Measurements from ENCODE around the genes FUNDC1 and ZNF41.

DNA sequence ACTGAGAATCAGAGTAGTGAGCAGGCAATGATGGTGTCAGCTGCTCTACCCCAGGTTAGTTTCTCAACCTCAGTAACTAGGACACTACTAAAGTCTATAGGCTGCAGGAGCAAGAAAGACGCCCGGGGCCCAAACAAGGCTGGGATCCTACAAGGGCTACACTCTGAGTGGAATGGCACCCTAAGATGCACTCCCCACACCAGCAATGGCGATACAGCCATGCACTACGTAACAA, 23.5 kb upstream of the EFHC2 start:
- PRO-cap, 3 experiments, result no peak in any of the 3 experiments
- RAMPAGE, long total RNA, 4 experiments, result no peak in any of the 4 experiments
- RRBS, result no CpG with 5 or more reads among the region's 4 CpGs

DNA sequence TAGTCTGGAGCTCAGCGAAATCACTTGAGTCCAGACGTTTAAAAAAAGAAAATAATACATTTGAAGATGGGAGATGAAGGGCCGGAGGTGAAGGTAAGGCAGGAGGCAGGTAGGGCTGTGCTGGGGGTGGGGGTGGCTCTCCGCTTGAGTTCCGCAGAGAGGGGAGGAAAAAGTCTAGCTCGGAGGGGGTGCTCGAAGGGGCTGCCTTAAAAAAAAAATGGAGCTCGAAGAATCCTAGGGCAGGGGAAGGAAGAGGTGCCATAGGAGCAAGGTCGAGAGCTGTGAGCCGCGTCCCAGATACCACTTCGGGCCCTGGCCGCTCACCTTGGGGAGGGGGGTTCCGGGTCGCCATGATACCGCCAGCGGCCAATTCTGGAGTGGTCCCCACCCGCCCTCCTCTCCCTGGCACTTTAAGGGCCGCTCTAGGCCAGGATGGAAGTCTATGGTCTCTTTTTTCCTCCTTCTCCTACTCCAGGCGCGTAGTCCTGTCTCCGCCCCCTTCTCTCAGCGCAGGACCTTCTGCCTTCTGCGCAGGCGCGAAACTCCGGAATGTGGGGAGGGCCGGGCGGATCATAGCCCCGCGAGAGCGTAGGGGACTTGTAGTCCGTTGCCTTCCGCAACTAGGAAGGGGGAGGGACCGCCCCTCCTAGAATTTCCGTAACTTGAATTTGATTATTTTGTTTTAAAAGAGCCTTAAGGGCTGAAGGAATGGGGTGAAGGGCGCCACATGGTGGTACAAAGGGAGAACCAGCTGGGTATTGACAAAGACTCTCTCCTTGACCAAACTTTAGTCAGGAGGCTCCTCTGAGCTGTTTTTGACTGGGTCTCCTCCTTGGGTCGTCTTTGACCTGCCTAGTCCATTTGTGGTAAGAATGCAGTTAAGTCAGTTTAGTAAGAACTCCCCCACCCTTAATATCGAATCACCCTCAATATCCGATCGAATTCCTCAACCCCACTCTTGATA, at the start of gene FUNDC1:
TSS of gene FUNDC1 (minus strand) at position 379 of the 964 bp plus-strand sequence.
- PRO-cap, 3 experiments, result peak in 3 of 3 experiments; most common plus-strand start position 558 of the sequence (in 2); most common minus-strand start position 444 of the sequence (in 2)
- RAMPAGE, long total RNA, 4 experiments, result start-site peak on the minus strand in 4 of 4 experiments, centred at positions 369 to 497 of the sequence, 40 to 650 reads per replicate
- RRBS, result no CpG with 5 or more reads among the region's 41 CpGs

- PRO-cap, 3 experiments, result peak in 2 of 3 experiments; most common minus-strand start chrX:44874636 (in 1)
- RAMPAGE, long total RNA, 4 experiments, result no peak in any of the 4 experiments
- RRBS, result no CpG with 5 or more reads among the region's 14 CpGs
Observed at GRCh38 chrX:44874365-44875097, 1.5 kb downstream of the KDM6A start.

- PRO-cap, 3 experiments, result no peak in any of the 3 experiments
- RAMPAGE, long total RNA, 4 experiments, result no peak in any of the 4 experiments
- RRBS, result no CpG with 5 or more reads among the region's 3 CpGs
Observed at GRCh38 chrX:44927195-44927955, 54.4 kb downstream of the KDM6A start.

DNA sequence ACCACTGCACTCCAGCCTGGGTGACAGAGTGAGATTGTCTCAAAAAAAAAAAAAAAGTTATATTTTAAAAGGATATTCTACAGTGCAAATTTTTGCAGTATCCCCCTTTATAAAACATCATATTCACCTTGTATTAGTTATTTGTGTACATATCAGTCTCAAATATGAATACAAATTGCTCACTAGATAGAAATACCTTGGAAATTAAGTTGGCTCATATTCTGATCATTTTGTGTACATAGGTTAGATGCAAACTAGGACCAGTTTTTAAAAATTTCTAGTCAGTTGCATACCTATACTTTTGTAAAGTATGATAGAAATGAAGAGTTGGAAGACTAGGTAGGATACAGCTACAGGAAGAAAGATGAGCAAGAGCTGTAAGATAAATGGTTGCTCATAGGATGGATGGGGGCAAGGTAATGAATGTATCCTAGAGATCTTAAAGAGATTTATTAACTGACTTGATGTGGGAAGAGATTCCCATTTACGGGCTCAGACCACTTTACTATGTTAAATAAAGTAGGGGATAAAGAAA, 156.6 kb downstream of the KDM6A start:
- PRO-cap, 3 experiments, result no peak in any of the 3 experiments
- RAMPAGE, long total RNA, 4 experiments, result no peak in any of the 4 experiments
- RRBS, result no CpG with 5 or more reads among the region's 1 CpG

GRCh38 chrX:45781863-45782352, 581.2 kb upstream of the DIPK2B start:
- PRO-cap, 3 experiments, result no peak in any of the 3 experiments
- RAMPAGE, long total RNA, 4 experiments, result no peak in any of the 4 experiments
- RRBS, result no CpG with 5 or more reads among the region's 2 CpGs

DNA sequence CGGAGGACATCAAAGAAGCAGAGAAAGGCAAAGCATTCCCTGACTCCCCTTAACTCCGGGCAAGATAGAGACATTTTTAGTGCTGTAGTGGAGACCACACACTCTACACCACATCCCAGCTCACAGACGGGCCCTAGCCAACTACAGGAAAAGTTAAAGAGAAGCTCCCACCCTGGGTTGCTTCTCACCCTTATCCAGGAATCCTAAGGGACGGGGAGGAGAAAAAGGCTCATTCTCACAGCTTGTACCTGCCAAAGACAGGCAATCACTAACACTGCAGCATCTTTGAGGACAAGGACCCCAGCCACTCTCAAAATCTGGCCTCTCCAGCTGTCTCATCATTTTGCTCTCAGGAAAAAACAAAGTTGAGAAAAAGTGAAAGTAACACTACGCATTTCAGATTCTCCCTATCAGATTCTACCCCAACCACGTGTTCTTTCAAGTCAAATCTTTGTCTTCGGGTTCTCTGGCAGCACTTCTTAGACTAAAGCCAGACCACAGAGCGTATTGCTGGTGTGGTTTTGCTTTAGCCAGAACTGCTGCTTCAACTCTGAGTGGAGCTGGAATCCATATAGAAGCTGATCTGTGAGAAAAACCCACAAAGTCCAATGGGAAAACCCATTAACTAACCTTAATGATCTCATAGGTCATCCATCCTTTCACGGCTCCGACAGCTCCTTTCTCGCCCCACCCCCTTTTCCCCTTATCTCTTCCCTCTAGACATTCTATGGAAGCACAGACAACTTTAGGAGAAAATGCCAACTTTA, 605.9 kb upstream of the DIPK2B start:
- PRO-cap, 3 experiments, result peak in 2 of 3 experiments; most common plus-strand start position 482 of the sequence (in 2); most common minus-strand start position 351 of the sequence (in 2)
- RAMPAGE, long total RNA, 4 experiments, result no peak in any of the 4 experiments
- RRBS, result no CpG with 5 or more reads among the region's 11 CpGs

GRCh38 chrX:45851074-45851787, 595.9 kb upstream of the KRBOX4 start:
- PRO-cap, 3 experiments, result no peak in any of the 3 experiments
- RAMPAGE, long total RNA, 4 experiments, result no peak in any of the 4 experiments
- RRBS, result 23% methylated on average over 16 of the region's 72 CpGs

- PRO-cap, 3 experiments, result no peak in any of the 3 experiments
- RAMPAGE, long total RNA, 4 experiments, result no peak in any of the 4 experiments
- RRBS, result no CpG with 5 or more reads among the region's 4 CpGs
Observed at GRCh38 chrX:46179991-46180542, 267.0 kb upstream of the KRBOX4 start.

DNA sequence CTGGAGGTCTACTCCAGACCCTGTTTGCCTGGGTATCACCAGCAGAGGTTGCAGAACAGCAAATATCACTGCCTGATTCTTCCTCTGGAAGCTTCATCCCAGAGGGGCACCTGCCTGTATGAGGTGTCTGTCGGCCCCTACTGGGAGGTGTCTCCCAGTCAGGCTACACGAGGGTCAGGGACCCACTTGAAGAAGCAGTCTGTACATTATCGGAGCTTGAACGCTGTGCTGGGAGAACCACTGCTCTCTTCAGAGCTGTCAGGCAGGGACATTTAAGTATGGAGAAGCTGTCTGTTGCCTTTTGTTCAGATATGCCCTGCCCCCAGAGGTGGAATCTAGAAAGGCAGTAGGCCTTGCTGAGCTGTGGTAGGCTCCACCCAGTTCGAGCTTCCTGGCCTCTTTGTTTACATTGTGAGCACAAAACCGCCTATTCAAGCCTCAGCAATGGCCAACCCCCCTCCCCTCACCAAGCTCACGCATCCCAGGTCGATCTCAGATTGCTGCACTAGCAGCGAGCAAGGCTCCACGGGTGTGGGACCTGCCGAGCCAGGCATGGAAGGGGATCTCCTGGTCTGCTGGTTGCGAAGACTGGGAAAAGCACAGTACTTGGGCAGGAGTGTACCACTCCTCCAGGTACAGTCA, 38.7 kb downstream of the KRBOX4 start:
- PRO-cap, 3 experiments, result no peak in any of the 3 experiments
- RAMPAGE, long total RNA, 4 experiments, result no peak in any of the 4 experiments
- RRBS, result no CpG with 5 or more reads among the region's 12 CpGs

- PRO-cap, 3 experiments, result peak in 3 of 3 experiments; most common minus-strand start chrX:46574867 (in 3)
- RAMPAGE, long total RNA, 4 experiments, result no peak in any of the 4 experiments
- RRBS, result 30% methylated on average over 45 of the region's 129 CpGs
Observed at GRCh38 chrX:46574481-46575479, 1.2 kb downstream of the CHST7 start.

- PRO-cap, 3 experiments, result peak in 1 of 3 experiments; most common plus-strand start chrX:46914000 (in 1); most common minus-strand start chrX:46913925 (in 1)
- RAMPAGE, long total RNA, 4 experiments, result no peak in any of the 4 experiments
- RRBS, result no CpG with 5 or more reads among the region's 17 CpGs
Observed at GRCh38 chrX:46913545-46914078, 1.4 kb downstream of the JADE3 start.

- PRO-cap, 3 experiments, result no peak in any of the 3 experiments
- RAMPAGE, long total RNA, 4 experiments, result no peak in any of the 4 experiments
- RRBS, result no CpG with 5 or more reads among the region's 8 CpGs
Observed at GRCh38 chrX:47209396-47209857, 9.1 kb upstream of the CDK16 start.

- PRO-cap, 3 experiments, result no peak in any of the 3 experiments
- RAMPAGE, long total RNA, 4 experiments, result no peak in any of the 4 experiments
- RRBS, result no CpG with 5 or more reads among the region's 8 CpGs
Observed at GRCh38 chrX:47209883-47210306, 8.6 kb upstream of the CDK16 start.

DNA sequence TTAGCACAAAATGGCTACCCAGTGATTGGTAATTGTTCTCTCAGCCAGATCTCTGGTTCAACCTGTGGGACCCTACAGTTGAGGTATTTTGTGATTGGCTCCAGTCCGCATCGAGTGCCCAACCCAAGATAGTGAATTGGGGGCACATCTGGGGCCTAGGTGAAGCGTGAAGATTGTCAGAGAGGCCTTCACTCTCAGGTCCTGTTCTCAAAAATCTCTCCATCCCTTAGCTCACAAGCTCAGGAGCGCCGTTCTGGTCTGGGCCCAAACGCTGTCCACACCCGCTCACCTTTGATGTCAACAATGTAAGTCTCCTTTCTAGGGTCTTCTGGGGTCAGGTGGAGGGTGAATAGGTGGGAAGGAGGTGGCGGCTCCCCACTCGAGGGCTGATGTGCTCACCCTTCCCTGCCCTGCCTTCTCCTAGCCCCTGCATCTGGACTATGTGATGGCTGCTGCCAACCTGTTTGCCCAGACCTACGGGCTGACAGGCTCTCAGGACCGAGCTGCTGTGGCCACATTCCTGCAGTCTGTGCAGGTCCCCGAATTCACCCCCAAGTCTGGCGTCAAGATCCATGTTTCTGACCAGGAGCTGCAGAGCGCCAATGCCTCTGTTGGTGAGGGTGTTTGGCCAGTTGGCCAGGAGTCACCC, 7.7 kb upstream of the CDK16 start:
- PRO-cap, 3 experiments, result no peak in any of the 3 experiments
- RAMPAGE, long total RNA, 4 experiments, result no peak in any of the 4 experiments
- RRBS, result no CpG with 5 or more reads among the region's 14 CpGs

DNA sequence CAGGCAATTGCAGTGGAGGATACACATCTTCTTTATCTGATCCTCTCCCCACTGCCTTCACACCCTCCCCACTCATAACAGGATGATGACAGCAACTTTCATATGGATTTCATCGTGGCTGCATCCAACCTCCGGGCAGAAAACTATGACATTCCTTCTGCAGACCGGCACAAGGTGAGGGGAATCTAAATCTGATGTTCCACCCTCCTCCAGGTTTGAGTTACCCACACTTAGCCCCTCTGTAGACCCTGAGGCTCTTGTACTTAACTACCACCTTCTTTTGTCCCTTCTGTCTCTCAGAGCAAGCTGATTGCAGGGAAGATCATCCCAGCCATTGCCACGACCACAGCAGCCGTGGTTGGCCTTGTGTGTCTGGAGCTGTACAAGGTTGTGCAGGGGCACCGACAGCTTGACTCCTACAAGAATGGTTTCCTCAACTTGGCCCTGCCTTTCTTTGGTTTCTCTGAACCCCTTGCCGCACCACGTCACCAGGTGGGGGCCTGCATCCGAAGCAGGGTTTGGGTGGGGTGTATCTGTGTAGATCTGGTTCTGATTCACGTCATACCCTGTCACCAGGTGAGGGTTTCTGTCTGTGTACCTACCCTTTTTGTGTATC, 5.7 kb upstream of the CDK16 start:
- PRO-cap, 3 experiments, result no peak in any of the 3 experiments
- RAMPAGE, long total RNA, 4 experiments, result start-site peak on the plus strand in 1 of 4 experiments, centred at position 127 of the sequence, 83 reads per replicate
- RRBS, result no CpG with 5 or more reads among the region's 10 CpGs

DNA sequence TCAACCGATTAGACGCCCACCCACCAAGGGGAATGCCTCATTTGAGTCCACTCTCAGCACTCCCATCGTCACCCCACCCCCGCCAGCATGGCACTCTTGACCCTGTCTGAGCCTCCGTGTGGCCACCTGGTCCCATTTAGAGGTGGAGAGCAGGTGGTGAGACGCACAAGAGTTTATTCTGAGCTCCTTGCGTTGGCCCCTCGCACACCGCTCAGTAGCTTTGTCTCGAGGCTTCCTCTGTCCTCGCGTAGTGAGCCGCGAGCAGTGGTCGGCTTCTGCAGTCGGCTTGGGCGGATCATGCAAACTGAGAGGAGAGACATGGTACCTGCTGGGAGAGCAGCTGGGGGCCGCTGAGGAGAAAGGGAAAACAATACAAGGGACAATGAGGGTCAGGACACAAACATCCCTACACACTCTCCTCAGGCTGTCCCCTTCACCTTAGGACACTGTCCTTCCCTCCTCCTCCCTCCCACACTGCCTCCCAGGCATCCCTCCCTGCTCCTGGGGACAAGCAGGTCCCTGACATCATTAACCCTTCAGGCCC, 48.3 kb upstream of the ZNF157 start:
- PRO-cap, 3 experiments, result no peak in any of the 3 experiments
- RAMPAGE, long total RNA, 4 experiments, result no peak in any of the 4 experiments
- RRBS, result no CpG with 5 or more reads among the region's 18 CpGs

- PRO-cap, 3 experiments, result peak in 3 of 3 experiments; most common plus-strand start chrX:47482654 (in 3); most common minus-strand start chrX:47482596 (in 3)
- RAMPAGE, long total RNA, 4 experiments, result start-site peak on the plus strand in 2 of 4 experiments, at chrX:47482644-47482713 at its widest, 26 to 35 reads per replicate; start-site peak on the minus strand in 2 of 4 experiments, at chrX:47482569-47483257 at its widest, 10 to 77 reads per replicate
- RRBS, result 20% methylated on average over 21 of the region's 82 CpGs
Observed at GRCh38 chrX:47482377-47483444, at the start of gene ZNF41. ZNF41 (minus strand) TSS chrX:47483222.

GRCh38 chrX:47483458-47484235, 625 bp upstream of the ZNF41 start:
- PRO-cap, 3 experiments, result peak in 3 of 3 experiments; most common plus-strand start chrX:47483701 (in 2); most common minus-strand start chrX:47483631 (in 3)
- RAMPAGE, long total RNA, 4 experiments, result start-site peak on the plus strand in 1 of 4 experiments, at chrX:47483660-47483745 at its widest, 5 reads per replicate
- RRBS, result no CpG with 5 or more reads among the region's 22 CpGs

DNA sequence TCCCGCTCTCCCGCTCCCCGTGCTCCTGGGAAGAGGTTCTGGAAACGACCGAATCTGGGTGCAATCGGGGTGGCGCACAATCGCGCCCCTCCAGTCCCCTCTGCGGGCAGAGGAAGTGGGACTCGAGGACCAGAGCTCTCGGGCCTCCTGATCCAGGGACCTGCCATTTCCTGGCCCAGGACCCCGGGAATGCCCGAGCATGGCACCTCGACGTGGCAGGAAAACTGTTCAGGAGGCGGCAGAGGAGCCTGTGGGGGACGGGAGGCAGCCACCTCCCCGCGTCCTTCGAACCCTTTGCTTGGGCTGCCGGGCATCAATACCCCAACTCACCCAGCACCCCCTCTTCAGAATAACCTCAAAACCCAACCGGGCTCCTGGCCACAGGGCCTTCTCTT, 37.1 kb upstream of the ARAF start:
- PRO-cap, 3 experiments, result no peak in any of the 3 experiments
- RAMPAGE, long total RNA, 4 experiments, result no peak in any of the 4 experiments
- RRBS, result no CpG with 5 or more reads among the region's 23 CpGs

Data from adrenal gland (tissue), 7 donors.